ReNcell CX (cell line): ENCODE results near the genes ZFAND4, ANTXRL, FAM25G and FRMPD2.

- PRO-cap = no peak
Observed at GRCh38 chr10:43391345-43392081, 17.5 kb downstream of the HNRNPF start.

DNA sequence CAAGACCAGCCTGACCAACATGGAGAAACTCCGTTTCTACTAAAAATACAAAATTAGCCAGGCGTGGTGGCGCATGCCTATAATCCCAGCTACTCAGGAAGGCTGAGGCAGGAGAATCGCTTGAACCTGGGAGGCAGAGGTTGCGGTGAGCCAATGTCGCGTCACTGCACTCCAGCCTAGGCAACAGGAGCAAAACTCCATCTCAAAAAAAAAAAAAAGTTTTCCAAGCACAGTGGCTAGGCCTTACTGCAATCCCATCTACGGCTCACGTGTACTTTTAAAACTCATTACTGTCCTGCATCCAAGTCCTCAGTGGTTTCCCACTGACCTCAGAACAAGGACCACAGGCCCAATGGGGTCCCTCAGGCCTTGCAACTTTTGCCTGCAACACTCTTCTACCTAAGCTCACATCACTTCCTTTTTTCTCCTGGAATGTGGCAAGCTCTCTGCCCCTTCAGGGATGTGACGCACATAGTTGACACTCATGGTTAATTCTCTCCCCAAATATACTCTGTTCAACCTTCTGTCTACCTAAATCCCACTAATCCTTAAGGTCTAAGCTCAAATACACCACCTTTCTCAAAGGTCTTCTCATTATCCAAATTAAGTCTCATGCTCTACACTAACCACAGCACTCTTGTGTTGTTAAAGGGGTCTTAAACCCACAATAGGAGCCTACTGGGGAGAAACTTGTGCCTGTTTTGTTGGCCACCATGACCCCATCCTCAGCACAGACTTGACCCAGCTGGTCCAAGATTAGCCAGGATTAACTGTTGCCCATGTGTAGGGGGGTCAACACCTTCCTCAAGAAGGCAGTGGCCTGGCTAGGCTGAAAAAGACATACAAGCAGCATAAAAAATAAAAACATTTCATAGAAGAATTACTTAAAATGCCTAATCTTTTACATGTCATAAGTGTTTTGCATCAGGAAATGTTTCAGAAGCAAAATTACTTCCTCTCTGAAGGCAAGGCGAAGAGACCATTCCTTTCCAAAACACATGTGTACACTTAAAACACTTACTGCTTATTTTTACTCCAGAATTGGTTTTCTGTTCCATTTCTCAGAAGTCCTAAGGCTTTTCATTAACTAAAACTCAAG is 15.2 kb downstream of the HNRNPF start:
- PRO-cap = no peak

- PRO-cap = no peak
Observed at GRCh38 chr10:43437296-43437608, 341 bp downstream of the ZNF487 start.

DNA sequence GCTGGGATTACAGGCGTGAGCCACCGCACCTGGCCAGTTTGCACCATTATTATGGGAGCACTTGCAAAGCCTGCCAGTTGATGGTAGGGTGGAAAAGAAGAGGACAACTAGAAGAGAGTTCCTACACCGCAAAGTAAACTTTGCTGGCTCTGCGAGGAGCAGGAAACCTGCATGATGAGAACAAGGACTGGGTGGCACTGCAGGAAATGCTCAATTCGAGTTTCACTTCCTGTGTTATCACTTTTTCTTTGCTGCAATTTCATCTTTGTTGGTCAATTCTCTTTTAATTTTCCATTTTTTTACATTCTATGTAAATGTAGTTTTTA is 14.9 kb downstream of the ZNF487 start:
- PRO-cap = no peak

GRCh38 chr10:44382339-44382822 is 2.5 kb downstream of the CXCL12 start:
- PRO-cap = no peak

DNA sequence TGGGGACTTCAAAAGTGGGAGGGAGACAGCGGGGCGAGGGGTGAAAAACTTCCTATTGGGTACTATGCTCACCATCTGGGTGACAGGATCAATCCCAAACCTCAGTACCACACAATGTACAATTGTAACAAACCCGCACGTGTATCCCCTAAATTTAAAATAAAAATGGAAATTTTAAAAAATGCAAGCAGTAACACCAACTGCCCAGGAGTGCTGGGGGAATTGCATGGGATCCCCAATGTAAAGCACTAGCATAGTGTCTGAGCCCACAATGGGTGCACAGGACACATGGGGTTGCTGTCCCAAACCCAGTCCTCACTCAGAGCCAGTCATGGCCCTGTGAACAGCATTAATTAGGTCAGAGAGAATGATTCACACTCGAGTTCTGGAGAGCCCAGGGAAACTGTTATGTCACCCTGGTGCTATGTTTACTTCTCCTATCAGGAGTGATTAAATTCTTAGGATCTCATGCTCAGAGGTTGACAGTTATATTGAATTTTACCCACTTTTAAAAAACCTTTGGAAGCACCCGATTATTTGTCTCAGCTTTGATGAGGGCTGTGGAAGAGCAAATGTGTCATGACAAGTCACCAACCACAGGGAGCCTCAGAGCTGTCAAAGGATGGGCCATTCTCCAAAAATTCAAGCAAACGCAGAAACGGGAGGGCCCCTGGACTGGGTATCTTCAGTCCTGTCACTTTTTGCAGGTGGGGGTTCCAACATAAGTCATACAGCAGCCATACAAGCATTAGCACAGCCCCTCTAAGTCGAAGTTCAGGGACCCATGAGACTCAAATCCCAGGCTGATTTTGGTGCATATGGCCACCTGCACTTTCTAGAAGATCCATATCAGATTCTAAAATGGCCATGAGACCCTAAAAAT is 1.3 kb upstream of the RASSF4 start:
- PRO-cap = no peak

DNA sequence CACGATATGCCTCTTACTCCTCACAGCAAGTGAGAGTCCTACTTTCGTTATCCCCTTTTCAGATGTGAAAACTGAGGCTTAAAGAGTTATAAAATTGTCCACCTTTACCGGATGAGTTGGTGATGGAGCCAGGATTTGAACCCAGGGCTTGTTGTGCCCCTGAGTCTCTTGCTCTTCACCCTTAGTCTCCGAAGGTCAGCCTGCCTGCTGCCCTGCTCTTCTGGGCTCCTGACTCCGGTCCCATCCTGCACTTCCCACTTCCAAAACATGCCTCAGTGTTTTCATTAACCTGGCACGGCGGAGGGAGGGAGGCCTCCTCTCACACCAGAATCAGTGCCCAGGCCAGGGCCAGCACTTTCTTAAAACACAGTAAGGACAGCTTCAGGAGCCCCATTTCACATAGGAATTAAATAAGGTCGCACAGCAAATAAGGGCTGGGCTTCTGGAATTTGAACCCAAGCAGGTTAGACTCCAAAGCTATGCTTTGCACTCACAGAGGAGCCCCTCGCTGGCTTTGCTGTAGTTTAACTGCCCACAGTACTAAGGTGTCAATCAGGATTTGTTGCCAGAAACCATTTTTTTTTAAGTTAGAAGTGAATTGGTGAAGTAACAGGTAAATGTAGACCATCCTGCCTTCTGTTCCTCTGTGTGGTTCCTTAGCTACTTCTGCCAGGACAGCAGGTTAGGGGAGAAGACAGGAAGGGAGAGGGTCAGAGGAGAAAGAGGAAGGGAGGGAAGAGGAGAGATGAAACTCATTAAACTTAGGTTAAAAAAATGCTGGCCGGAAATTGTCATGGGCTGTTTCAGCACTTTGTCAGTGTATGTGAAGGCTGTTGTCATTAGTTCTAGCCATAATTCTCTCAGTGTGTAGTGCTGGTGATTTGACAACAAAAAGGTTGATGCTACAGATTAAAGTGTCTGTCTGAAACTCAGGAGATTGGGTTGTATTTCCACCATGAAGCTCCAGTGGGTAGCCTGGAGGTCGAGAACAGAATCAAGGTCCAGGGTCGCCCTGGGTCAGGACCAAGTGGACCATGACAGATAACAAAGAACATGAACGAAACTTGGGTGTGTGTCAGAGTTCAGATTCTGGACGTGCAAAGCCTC is 1.1 kb downstream of the RASSF4 start:
- PRO-cap = no peak

- PRO-cap = no peak
Observed at GRCh38 chr10:44980178-44980579, 1.6 kb upstream of the DEPP1 start.

DNA sequence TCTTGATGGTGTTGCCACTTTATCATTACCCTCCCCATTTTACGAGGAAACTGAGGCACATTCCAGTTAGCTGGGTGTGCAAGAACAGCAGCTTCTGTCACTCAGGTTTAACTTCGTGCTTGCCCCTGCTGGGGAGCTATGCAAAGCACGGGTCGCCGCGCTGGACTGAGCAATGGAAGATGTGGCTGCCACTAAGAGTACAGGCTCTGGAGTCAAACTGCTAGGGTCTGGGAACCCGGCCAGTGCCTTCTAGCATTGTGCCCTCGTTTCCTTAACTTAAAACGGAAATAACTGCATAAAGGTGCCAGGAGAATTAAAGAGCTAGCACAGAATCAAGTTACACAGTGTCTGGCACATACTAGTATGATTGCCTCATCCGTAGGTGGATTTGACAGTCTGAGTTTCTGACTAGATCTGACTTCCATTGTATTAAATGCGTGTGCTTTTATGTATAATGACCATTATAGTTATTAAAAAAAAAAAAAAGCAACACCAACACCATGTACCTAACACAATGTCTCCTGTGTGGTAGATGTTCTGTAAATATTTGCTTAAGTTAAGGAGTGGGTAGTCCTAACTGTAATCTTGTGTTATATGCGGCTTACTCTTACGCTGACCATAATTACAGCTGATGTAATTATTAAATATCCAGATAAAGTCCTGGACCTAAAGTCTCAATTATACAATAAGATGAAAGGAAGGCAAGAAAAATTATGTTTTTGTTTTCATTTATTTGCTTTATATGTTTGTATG is 865 bp downstream of the ZNF22 start:
- PRO-cap = unidirectional peak, minus-strand start at position 161 of the sequence

DNA sequence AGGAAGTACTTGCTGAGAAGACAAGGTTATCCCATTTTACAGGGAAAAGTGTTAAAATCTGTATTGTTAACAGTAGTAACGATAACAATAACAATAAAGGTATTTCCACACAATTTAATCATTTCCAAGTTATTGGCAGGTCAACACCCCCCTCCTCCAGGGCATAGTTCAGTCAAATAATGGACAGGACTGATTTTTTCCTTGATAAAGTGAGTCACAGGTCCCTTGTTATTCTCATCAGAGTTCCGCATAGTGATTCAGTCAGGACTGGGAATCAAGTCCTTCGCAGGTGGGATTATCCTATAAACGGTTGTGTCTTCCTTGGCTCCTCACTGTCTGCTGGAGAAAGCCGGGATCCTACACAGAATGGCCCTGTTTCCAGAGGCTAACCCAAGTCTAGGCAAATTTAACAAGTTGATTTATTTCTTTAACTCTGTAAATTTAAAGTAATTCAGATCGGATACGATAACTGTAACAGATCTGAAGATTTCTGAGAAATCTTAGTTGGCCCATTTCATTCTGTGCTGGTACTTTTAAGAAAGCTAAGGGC is 2.6 kb downstream of the ALOX5 start:
- PRO-cap = no peak

DNA sequence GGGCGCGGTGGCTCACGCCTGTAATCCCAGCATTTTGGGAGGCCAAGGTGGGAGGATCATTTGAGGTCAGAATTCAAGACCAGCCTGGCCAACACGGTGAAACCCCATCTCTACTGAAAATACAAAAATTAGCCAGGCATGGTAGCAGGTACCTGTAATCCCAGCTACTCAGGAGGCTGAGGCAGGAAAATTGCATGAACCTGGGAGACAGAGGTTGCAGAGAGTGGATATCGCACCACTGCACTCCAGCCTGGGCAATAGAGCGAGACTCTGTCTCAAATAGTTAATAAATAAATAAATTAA is 72.5 kb downstream of the ALOX5 start:
- PRO-cap = no peak

- PRO-cap = no peak
Observed at GRCh38 chr10:45470650-45471106, 64.5 kb downstream of the MARCHF8 start.

DNA sequence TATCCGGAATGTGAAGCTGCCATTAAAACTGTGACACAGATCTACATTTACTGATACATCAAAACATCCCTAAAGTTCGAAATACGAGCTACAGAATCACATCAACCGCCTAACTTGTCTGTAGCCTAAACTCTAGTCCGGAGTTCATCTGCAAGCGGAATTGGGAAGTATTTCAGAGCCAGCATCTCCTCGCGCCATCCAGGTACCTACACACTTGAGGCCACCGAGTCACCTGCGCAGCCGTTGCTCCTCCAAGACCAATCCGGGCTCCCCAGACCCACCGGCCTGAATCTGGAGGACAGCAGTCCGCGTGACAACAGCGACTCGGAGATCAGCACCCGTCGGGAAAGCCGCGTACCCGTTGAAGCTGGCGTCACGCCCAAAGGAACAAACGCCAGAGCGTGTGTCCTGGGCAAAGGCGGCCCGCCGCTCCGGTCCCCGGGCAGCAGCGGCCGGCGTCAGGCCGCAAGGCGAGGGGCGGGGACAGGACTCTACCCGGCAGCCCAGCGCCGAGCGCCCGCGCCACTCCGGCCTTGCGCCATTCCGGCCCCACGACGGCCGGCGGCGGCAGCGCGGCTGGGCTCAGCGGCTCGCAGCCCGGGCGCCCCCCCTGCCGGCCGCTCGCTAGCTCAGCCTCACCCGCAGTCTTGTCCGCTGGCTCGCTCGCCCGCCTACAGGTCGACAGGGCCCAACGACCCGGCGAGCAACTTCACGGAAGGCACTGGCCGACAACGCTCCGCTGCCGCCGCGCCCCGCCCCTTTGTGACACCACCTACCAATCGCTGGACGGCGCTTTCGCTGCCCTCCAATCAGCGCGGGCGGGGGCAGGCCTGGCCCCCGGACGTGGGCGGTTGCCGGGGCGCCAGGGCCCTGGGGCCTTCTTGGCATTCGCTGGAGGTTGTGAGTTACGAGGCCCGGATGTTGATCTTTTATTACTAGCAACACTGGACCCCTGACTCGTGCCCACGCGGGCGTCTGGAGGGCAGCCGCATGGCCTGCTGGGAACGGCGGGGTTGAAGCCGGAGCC is at the start of gene ZFAND4:
Gene ZFAND4, minus strand, starts transcription at position 733 of the 1,027 bp plus-strand sequence.
- PRO-cap = bidirectional peak, plus-strand start at position 547 of the sequence, minus-strand start at position 643 of the sequence

- PRO-cap = no peak
Observed at GRCh38 chr10:46019765-46020419, 10.5 kb downstream of the NCOA4 start.

DNA sequence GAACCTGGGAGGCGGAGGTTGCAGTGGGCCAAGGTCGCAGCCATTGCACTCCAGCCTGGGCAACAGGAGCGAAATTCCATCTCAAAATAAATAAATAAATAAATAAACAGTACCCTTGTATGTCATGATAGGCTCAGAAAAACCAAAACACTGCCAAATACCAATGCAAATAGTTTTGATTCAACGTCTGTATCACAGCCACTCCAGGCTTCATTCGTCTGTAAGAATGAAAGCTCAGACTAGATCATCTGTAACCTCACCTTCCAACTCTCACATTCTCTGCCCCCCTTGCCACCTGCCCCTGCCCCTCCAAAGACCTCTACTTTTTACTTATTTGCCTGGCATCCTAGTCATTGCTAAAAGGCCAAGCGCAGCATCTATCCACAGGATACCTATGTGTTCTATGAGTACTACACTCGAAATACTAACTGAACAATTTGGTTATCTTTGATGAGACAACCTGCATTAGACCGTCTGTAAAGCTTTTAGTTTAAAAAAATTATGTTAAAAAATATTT is 8.5 kb downstream of the NCOA4 start:
- PRO-cap = no peak

- PRO-cap = no peak
Observed at GRCh38 chr10:46286673-46287211, at the start of gene ANTXRL. ANTXRL (plus strand) TSS chr10:46286997.

- PRO-cap = no peak
Observed at GRCh38 chr10:47137682-47138043, 162.3 kb upstream of the GDF10 start.

- PRO-cap = no peak
Observed at GRCh38 chr10:47253672-47254056, 46.3 kb upstream of the GDF10 start.

DNA sequence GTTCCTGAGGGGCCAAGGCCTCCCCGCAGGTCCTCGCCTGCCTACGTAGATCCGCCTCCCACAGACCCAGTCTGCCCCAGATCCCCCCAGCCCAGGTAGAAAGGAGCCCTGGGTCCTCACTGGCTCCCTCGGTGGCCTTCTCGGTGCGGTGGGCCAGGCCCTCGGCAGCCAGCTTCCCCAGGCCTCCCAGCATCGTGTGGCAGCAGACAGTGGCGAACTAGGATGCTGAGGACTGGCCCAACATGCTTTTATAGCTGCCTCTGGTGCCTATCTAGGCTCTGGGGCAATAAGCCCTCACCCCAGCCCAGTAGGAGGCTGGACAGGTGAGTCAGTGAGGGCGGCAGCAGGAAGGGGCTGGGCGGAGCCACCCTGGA is at the start of gene FAM25G:
Gene FAM25G, minus strand, starts transcription at position 219 of the 374 bp plus-strand sequence.
- PRO-cap = no peak

GRCh38 chr10:48274611-48275024 is at the start of gene FRMPD2:
FRMPD2 (minus strand) TSS chr10:48274696.
- PRO-cap = no peak